Neuron (in vitro differentiated cells): ENCODE measurements around a stretch of chr6.

- PRO-cap: bidirectional peak, plus-strand start at chr6:149750136, minus-strand start at chr6:149750081; bidirectional peak, plus-strand start at chr6:149750521, minus-strand start at chr6:149750281
Measured at GRCh38 chr6:149749923-149750839, 640 bp downstream of the PCMT1 start.

DNA sequence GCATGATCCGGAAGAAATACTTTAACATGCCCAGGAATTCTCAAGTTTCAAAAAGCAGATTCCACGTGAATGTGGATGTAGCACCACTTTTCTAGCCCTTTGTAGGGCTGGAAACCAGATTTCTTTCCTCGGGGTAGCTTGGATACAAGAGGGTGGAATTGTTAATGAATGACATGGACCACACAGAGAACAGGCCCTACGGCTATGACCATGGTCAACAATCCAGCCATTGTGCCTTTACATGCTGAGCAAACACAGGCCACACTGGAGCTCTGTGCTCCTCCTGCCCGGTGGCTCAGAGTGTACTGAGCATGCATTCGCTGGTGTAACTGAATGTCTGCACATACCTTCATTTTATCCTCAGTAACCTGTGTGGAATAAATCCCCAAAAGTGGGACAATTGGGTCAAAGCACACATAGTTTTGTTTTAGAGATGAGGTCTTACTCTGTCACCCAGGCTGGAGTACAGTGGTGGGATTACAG, 32.9 kb downstream of the LRP11 start:
- PRO-cap: no peak

DNA sequence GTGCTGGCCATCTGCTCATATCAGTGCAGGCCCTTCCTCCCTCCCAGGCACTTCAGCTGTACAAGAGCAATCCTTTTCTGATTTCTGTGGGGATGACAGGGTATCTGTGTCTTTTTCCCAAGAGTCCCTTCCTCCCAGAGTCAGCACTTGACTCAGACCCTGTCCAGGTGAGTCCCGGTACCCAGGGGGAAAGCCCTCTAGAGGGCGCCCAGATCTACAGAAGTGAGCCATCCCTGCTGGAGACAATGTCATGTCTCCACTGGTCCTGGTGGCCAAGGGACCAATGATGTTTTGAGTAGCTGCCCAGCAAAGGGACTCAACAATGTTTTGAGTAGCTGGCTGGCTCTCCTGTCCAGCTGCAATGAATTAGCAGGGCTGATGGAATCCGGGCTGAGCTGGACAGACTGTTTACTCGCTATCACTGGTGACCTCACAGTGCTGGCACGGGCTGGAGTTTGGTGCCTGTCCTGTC, 23.6 kb downstream of the LRP11 start:
- PRO-cap: no peak

DNA sequence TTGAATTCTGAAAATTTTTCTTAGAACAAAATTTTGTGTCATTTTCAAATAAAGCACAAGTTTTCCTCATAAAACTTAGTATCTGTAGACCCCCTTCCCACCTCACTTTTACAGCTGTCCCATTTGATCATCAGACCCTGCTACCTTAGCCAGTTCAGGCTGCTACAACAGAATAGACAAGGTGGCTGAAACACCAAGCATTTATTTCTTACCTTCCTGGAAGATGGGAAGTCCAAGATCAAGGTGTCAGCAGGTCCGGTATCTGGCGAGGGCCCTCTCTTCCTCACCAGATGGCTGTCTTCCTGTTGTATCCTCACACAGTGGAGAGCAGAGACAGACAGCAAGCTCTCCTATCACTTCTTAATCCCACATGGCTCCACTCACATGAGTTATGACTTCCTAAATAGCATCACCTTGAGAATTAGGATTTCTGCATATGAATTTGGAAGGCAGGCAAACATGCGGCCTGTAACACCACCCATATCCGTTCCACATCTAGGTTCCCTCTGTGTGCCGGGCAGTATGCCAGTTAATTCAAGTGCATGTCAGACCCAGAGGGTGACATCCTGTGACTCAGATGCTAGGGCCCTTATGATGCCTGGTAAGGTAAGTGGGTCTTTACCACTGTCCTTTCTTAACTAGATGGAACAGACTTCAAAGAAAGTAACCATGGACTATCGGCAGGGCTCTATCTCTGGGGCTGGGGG, 2.1 kb downstream of the RAET1E start:
- PRO-cap: no peak

- PRO-cap: bidirectional peak, plus-strand start at chr6:149965463, minus-strand start at chr6:149965064; unidirectional peak, minus-strand start at chr6:149965642
Measured at GRCh38 chr6:149964837-149965709, 1.3 kb downstream of the ULBP1 start.

DNA sequence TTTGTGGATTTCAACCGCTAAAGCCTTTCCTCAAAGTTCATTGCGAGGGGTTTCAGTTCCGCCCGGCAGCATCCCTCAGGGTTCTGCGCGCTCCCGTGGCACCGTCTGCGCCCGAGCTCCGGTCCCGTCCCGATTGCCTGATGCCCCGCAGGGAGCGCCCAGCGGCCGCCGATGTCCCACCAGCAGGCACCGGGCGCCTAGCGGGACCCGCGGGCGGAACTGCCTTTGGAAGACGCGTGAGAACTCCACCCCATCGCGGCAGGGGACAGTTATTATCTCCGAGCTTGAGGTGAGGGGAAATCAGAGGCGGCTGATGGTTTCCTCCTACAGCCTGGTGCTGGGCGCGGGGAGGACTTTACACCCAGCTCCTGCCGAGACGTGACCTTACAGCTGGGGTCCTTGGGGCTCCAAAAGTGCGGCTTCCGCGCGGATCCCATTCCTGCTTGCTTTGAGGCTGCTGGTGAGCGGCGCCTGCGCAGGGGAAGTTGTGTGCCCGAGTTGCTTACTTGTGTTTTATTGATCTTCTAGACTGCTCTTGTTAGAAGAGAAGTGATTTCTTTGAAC, 27.1 kb downstream of the ULBP1 start:
- PRO-cap: no peak

GRCh38 chr6:150004590-150005721, 20.4 kb downstream of the RAET1L start:
- PRO-cap: unidirectional peak, plus-strand start at chr6:150004871; bidirectional peak, plus-strand start at chr6:150005405, minus-strand start at chr6:150005351

DNA sequence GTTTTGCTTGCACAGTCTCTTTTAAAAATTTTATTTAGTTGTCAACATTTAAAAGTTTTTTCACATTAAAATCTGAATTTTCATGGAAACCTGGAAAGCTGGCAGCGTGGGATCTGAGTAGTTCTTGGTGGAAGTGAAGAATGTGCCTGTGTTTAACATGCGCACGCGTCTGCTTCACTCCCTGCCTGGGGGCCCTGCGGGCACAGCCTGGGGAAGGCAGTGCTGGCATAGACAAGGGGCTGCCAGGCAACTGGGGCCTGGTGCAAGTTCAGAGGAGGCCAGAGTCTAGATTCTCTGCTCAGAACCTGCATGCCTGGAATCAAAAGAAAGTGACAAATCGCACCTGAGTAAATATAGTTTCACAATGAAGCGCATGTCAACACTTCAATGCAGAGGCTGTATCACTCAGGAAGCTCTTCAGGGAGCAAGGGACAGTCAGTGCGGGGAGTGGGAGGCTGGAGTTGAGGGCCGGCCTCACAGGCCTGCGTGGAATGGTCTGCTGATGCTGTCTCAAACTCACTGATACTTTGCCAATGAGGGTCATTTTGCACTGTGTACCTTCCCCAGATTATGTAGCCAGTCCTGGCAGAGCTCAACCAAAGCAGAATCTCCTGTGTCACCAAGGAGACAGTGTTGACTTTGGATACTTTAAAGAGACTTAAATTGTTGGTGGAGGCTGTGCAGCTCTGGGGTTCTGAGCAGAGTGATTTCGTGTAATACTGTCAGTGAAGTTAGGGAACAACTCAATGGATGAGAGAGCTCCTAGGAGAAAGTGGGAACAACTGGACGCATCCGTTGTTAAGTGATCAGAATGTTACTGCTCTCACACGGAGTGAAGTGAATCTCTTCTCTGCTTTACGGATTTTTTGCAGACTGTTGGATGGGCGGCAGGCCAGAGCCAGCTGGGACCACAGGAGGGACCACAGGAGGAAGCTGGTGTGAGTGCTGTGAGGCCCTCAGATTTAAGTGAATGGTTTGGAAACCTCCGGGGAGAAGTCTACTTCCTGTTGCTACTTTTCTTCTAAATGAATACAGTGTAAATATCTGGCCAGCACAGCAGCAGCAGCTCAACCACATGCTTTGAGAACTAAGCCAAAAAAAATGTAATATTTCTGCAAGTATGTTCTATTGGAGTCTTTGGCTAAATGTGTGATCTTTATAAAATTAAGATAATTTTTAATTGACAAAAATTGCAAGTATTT, 23.9 kb upstream of the PPP1R14C start:
- PRO-cap: no peak

DNA sequence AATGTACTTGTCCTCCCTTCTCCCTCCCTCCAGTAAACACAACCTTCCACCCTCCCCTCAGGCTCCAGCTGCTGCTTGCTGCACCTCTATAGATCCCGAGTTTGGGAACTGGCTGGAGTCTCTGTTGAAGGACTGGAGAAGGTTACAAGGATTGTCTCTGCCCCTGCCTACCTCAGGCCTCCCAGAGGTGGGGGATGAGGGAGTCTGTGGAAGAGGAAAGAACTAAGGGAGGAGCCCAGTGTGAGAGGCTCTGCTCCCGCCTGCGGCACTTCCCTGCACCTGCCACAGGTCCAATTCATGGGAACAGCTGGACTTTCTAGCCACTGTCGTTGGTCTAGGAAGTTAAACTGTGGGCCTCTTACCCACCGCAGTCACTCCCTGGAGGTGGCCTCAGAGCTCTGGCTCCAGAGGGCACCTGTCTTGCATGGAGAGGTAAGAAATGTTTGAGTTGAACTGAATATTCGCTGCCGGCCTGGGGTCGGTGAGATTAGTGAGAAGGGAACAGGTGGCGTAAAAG, 54.2 kb downstream of the PPP1R14C start:
- PRO-cap: no peak

DNA sequence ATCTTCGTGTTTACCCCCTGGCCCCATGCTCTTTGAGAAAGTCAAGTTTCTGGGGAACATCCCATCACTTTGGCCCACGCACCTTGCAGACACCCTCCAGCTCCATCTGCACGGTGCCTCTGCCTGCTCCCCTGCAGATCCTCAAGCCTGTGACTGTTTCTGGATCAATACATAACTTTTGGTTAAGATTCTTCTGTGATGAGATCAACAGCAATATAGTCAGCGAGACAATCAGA, 109.4 kb upstream of the MTHFD1L start:
- PRO-cap: no peak

DNA sequence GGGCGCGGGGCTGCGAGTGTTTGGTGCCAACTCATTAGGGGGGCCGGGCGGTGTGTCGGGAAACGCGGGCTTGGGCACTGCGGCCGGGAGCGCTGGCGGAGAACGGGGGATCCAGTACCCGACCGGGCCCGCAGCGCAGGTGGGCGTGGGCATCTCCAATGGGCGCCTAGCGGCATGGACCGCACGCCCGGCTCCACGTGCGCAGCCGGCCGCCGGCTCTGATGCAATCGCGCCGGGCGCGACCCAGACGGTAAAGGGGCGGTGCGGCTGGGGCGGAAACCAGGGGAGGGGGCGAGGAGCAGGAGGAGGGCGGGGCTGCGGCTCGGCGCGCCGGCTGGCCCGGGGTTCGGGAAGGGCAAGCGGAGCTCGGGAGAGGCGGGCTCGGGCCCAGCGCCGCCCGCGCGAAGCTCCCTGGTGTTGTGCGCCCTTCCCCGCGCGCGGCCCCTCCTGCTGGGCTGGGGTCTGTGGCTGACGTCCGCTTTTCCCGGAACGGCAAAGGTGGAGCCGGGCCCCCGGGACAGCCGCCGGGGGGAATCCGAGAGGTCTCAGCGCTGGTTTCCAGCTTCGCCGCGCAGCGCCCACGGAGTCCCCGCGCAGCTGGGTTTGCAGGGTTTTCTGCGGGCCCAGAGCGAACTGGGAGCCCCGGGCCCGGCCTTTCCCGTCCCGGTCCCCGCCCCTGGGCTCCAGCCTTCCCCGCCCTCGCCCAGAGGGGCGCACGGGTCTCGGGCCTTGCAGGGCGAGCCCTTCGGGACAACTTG, 815 bp downstream of the MTHFD1L start:
- PRO-cap: bidirectional peak, plus-strand start at position 224 of the sequence, minus-strand start at position 220 of the sequence; bidirectional peak, plus-strand start at position 372 of the sequence, minus-strand start at position 466 of the sequence

DNA sequence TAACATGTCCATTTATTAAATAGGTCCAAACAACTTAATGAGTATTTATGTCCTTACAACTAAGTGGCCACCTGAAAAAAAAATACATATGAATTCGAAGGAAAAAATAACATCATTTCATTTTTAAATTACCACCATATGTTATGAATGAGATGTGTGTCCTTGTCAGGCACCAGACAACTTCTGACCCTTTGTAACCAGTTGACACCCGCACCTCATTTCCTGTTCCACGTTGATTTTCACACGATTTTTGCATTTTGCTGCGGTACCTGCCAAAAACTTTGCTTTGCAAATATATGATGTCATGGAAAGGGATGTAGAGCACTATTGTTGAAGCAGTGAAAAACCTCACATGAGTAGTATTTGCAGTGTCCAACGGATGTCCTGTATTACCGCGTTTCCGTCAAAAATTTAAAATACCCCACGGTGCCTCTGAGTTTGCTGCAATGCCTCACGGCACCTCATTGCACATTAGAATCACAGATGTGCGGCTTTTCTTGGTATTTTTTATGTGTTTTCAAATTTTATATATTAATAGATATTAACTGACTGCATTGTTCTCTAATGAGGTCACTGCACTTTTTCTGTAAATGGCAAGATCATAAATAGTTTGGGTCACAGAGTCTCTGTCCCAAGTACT, 115.6 kb downstream of the MTHFD1L start:
- PRO-cap: no peak

DNA sequence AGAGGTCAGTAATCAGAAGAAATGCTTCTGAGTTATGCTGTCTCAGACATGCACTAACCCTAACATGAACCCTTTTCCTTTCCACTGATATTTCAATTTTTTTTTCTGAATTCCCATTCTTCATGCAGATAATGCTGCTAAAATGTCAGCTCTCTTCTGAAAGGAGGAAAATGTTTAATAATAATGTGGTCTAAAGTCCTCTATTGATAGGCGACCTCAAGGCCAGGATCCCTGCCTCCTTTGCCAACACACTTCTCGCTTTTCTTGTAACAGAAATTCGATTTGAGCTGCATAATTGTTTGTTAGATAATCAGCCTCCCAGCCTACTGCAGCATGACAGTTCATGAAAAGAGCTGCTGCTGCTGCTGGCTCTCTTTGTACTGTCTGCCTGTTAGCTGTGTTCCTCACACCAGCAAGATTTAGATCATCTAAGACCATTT, 153.9 kb downstream of the MTHFD1L start:
- PRO-cap: no peak

- PRO-cap: no peak
Measured at GRCh38 chr6:151351074-151352038, 40.0 kb downstream of the ZBTB2 start.

DNA sequence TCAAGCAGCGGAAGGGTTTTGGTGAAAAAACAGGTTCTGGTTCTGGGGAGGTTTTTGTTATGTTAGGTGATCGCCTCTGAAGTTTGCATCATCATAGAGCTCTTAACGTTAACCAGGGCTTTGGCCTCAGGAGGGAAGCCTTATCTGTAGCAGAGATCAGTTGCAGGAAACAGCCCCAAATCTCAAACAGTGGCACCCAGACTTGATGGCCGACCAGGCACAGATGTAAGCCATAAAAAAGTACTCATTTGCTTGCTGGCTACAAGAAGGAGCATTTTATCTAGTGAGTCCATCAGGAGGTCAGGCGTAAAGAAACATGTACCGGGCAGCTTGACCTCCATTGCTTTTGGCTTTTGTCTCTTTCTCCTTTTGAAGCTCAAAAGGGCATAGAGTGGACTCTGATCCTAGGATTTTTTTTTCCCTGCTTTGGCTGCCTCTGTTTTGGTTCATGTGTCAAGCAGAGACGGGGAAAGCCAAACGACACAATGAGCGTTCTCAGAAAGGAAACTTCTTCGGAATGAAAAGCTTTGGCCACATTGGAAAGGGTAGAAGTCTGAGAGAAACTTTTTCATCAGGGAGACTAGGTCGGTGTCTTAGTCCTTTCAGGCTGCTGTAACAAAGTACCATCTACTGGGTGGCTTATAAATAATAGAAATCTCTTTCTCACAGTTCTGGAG, 122.4 kb downstream of the CCDC170 start:
- PRO-cap: no peak

- PRO-cap: no peak
Measured at GRCh38 chr6:151702836-151703429, 104.5 kb upstream of the ESR1 start.

DNA sequence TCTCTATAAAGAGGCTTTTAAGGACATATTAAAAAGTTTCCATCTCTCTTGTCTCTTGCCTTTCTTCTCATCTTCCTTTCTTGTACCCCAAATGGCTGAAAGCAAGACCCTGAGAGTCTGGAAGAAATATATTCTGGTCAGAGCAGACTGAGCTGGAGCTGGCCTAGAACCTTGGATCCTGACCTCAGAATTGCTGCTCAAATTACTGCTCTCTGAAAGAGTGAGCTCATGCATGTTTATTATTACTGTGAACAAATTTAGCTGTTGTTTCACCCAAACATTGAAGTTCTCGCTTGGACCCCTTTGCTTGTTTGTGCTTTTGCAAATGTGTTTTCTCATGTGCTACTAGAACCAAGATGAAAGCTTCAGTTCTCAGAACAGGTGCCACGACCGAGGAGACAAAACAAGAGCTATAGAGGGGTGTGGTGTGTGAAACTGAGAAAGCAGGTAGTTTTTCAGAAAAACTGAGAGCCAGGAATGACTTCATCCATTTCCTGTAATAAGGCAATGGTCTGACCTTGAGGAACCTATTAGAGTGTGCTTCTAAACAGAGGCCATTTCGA, 50.0 kb upstream of the ESR1 start:
- PRO-cap: no peak

DNA sequence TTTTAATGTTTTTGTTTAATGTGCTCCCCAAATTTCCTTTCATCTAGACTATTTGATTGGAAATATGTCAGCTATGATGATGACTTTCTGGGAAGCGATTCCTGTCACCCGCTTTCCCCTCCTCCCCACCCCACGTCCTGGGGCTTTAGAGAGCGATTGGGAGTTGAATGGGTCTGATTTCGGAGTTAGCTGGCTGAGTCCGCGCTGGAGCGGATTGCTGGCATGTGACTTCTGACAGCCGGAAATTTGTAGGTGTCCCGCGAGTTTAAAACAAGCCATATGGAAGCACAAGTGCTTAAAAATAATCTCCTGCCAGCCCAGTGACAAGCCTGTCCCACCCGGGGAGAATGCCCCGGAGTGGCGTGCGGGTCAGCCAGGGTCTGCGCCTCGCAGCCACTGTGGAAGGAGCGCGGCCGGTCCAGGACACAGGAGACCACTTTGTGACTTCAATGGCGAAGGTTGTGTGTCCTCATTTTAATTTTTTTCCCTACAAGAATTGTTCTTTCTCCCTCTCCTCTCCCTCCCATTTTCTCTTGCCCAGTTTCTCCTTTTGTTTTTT, 1.4 kb downstream of the ESR1 start:
- PRO-cap: no peak

DNA sequence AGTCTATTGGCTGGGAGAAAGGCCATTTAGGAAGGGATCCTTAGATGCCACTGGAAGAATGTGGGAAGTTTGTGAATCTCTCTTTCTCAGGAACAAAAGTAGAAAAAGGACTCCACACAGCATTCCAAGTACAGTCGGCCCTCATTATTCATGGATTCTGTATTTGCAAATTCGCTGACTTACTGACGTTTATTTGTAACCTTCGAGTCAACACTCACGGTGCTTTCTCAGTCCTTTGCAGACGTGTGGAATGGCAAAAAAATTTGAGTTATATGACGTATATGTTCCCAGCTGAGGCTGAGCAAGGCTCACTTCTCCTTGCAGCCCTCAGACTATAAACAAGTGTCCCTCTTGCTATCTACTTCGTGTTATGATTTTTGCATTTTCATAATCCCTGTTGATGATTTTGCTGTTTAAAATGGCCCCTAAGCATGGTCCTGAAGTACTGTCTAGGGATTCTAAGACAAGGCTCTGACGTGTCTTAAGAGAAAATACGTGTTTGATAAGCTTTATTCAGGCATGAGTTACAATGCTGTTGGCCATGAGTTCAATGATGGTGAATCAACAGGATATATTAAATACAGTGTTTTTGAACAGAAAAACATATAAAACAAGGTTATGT, 8.1 kb downstream of the ESR1 start:
- PRO-cap: no peak

GRCh38 chr6:152313489-152314691, 323.3 kb downstream of the SYNE1 start:
- PRO-cap: no peak